Mesenchymal stem cell of the bone marrow (primary cell): ENCODE measurements around a stretch of chr13.

DNA sequence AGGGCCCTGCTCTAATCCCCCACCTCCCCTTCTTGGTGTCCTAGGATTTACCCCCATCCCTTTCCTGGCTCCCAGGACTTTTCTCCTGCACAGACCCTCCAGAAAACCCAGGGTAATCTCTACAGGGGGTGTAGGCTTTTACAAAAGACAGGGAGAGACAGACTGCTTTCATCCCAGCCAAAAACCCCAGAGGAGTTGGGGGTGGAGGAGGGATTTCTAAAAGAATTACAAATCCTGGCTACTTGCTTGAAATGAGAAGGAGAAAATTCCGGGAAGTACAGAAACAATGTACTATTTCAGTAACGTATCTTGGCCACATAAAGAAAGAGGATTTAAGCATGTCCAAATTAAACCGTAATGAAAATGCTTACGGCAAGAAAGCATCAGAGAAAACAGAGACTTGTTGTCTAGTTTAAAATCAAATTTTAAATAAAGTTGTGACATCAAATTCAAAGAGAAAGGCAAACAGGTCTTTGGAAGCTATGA is 133.4 kb downstream of the TNFSF13B start:
- CAGE, long polyA plus RNA, result no peak

DNA sequence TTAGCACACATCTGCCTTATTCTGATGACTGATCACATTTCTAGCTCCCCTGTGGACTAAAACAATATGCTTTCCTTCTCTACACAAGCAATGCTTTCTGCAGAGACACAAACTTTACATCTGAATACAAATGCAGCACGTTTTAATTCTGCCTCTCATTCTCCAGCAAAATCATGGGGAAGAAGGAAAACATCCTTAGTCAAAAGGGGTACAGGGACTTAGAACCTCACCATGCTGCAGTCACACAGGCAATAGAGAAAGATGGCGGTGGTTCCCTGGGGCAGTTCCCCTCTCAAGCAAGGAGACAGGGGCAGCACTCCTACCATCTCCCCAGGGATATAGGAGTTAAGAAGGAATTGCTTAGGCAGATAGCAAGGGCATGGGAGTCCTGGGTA is 514.9 kb downstream of the IRS2 start:
- CAGE, long polyA plus RNA, result no peak

DNA sequence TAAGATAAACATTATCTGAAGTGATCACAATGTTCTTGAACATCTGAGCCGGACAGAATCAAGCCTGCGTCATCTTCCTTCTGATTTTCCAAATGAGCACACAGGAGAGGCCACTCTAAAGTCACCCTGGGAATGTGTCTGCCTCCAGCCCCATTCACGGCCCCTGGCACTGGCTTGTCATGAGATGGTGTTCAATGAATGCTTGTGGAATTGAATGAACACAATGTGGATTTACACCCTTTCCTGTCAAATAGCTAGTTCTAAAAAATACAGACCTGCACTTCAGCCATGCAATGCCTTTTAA is 511.9 kb downstream of the IRS2 start:
- CAGE, long polyA plus RNA, result no peak

- CAGE, long polyA plus RNA, result no peak
Observed at GRCh38 chr13:109651748-109652521, 134.4 kb downstream of the IRS2 start.

DNA sequence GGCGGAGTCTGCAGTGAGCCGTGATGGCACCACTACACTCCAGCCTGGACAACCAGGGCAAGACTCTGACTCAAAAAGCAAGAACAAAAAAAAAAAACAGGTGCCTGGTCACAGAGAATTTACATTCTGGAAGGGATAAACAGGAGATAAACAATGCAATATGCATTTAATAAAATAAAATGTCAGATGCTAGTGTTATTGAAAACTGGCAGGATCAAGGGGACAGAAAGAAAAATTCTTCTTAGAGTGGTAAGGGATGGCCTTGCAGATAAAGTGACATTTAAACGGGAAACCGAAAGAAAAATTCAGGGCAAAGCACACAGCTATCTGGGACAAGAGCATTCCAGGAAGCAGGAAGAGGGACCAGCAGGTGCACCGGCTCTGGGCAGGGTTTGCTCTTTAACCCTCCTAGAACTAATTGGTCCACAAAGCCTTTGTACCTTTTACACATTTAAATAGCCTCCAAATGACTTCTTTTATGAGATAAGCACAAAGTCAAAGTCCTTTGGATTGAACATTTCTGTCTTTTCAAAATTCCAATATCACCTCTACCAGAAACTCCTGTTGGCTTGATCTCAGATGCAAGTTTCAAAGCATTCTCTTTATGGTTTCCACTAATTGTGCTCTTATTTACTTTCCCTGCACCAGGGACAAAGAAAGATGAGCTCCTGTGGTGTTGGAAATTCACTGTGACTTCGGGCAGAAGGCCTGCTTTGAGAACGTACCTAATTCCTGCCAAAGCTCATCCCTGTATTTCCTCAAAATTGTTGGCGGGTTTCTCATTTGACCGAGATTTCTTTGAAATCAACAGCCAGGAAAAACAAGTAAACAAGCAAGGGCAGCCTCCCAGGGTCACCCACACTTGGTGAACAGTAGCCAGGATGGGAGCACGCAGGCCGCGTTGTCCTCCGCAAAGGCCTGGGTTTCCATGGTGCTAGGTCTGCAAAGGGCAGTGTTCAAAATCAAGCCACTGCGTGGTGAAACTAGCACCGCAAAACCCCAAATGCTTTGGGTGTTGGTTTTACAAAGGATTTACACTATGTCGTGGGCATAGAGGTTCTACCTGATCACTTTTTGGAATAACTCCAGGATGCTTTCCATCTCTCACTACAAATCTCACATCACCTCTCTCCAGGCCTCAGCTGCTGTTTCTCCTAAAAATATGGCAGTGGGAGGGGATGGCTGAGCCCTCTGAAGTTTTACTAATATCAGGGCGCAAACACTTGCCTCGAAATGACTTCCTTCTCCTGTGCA is 98.6 kb downstream of the IRS2 start:
- CAGE, long polyA plus RNA, result no peak

DNA sequence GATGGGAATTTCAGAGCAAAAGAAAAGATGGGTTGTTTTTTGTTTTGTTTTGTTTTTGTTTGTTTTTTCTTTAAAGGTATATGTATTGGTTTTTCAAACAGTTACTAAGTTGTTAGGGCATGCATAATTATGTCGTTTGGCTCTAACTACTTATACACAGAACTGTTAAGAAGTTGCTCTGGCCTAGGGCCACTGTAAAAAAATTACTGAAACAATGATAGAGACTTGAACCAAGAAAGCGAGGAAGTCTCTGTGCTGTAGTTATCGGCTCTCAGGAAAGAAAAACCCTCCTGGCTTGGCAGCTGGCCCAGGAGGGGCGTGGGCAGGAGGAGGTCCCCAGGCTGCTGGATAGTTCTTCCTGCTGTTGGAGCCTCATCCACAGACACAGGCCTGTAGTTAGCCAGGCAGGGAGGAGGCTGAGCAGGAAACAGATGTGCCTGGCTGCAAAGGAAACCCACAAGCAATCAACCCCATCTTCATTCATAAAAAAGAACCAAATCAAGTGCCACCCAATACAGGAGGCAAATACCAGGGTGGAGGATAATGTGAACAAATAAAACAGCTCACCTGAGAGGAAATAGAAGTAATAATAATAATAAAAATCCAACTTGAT is 86.3 kb downstream of the IRS2 start:
- CAGE, long polyA plus RNA, result no peak

DNA sequence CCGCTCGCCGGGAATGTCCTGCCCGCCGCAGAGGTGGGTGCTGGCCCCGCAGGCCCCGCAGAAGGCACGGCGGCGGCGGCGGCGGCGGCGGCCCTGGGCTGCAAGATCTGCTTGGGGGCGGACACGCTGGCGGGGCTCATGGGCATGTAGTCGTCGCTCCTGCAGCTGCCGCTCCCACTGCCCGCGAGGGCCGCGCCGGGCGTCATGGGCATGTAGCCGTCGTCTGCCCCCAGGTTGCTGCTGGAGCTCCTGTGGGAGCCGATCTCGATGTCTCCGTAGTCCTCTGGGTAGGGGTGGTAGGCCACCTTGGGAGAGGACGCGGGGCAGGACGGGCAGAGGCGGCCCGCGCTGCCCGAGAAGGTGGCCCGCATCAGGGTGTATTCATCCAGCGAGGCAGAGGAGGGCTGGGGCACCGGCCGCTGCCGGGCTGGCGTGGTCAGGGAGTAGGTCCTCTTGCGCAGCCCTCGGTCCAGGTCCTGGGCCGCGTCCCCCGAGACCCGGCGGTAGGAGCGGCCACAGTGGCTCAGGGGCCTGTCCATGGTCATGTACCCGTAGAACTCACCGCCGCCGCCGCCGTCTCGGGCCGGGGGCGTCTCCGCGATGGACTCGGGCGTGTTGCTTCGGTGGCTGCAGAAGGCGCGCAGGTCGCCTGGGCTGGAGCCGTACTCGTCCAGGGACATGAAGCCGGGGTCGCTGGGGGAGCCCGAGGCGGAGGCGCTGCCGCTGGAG is 2.3 kb downstream of the IRS2 start:
- CAGE, long polyA plus RNA, result no peak

- CAGE, long polyA plus RNA, result no peak
Observed at GRCh38 chr13:109788919-109789239, 2.5 kb upstream of the IRS2 start.

DNA sequence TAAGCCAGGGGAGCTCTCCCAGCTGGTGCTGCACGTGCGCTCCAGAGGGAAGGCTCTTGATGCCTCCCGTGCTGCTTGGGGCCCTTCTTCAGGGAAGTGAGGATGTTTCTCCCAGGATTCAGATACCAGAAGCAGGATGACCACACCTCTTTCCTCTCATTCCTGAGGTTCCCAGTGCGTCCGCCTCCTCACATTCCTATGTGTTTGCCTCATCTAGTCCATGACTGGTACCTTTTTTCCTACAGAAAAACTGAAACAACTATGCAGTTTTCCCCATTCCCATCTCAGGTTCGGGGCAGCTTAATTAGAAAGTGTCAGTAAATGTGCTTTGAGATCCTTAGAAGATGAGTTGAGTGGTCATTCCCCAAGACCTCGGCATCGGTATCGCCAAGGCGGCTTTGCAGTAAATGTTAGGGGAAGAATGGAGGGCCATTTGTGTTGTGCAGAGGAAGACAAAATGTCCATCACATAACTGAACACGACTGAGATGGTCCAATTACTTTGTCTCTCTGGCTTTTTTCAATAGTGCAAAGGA is 231.1 kb upstream of the IRS2 start:
- CAGE, long polyA plus RNA, result no peak

GRCh38 chr13:110023573-110024119 is 237.3 kb upstream of the IRS2 start:
- CAGE, long polyA plus RNA, result no peak

DNA sequence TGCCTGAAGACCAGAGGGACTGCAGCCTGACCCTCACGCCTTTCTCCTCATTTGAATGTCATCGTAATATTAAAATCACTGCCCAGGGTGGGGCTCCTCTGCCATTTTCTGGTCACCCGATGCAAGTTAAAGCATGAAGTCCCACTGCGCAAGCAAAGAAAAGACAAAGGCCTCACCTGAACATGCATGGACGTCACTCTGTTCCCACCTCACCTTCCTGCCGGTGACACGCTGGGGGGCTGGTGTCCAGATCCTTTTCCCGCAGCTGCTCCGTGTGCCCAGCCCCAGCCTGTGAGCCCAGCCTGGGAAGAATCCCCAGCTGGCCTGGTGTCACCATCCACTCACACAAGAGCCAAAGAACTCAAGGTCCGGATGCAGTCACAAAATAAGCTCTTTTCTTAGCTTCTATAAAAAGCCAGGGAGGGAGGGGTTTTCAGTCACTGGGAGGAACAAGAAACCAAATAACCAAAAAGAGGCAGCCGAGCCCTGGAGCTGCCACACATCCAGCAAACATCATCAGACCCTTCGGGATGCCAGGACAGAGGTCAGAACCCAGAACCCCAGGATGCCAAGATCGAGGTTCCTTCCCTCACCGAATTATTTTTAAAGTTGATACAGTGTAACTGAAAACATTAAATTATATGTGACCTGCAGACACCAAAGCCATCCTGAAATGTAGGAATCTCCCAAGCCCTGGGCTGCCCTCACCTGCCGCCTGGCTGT is 249.8 kb downstream of the COL4A1 start:
- CAGE, long polyA plus RNA, result no peak

DNA sequence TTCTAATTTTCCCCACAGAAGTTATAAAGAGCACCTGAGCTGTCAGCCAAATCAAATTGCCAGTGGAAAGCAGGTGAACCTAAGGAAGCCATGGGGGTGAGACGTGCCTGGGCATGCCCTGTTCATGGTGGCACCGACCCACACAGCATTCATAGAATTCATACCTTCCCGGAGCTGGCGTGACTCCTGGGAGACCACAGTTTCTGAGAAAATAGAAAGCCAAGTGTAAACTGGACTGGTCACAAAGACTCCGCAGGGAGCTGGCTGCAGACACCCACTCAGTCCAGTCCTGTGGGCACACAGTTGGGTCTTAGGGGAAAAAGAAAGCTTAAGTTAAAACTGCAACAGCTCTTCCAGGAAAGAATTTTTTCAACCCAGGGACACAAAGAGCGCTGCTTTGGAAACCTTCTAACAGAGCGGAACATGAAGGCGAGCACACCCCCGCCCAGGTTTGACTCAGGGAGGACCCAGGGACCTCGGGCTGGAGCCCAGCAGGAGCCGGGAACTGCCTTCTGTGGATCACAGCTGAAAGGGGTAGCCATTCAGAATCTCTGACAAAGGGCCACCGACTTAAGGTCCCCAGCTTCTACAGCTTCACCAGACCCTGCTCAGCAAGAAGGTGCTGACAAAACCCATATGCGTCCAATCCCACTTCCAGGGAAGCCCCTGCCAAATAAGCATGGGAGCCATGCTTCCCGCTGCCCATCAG is 183.8 kb downstream of the COL4A1 start:
- CAGE, long polyA plus RNA, result no peak

- CAGE, long polyA plus RNA, result no peak
Observed at GRCh38 chr13:110129593-110130005, 177.4 kb downstream of the COL4A1 start.

GRCh38 chr13:110138535-110138967 is 168.4 kb downstream of the COL4A1 start:
- CAGE, long polyA plus RNA, result no peak

DNA sequence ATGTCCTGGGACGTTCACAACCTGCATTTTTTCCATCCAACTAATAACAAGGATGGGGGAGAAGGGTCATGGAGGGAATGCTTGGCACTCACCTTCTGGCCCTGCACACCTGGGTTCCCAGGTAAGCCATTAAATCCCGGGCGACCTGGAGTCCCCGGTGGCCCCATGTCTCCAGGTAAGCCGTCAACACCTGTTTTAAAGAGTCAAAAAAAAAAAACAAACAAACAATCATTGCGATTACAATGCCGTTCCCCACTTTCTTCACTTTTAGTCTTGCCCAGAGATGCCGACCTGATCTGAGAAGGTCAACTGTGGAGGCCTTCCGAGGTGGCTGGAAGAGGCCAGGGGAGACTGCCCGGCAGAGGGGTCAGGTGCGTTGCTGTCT is 125.8 kb downstream of the COL4A1 start:
- CAGE, long polyA plus RNA, result no peak

GRCh38 chr13:110226213-110226637 is 80.7 kb downstream of the COL4A1 start:
- CAGE, long polyA plus RNA, result no peak

DNA sequence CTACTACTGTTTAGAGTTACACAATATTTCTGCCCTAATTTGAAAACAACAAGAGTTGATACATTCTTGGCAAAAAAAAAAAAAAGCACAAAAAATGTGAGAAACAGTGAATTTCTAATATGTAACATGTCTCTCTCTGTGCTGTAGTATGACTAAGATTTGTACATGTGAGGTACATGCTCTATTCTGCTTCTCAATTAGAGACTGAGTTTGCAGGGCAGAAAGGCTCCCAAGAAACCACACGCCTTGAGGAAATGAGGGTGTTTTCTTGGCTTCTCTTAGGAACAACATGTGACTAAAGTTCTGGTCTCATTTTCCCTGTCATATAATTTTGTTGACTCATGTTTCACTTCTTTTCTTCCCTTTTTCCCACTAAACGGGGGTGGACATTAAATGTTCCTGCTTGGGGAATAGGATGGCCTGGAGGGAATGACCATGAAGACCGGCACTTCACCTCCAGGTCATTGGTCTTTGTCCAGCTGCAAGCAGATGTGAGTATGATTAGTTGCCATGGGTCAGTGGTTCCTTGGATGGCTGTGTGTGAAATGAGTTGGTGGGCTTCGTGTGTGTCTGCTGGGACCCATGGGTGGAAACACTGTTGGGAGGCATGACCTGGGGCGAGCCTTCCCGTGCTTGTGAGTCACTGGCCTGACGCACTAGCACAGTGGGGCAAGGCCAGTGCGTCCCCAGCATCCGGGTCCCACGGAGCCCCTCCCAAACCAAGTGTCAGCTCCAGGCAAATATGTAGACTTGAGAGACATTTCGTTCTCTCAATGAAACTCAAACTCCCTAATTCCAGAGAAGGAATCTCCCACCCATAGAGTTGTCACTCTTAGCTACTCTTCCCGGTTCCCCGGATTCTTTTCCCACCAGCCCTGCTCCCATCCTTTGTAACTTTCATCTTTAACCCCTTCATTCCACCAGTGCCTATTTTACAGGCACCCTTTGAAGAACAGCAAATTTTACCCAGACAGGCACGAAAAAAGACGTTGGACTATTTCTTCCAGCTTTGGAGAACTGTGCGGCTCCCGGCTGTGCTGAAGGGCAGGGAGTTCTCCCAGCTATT is 56.5 kb downstream of the COL4A1 start:
- CAGE, long polyA plus RNA, result no peak

GRCh38 chr13:110262365-110262958 is 44.5 kb downstream of the COL4A1 start:
- CAGE, long polyA plus RNA, result no peak

- CAGE, long polyA plus RNA, result no peak
Observed at GRCh38 chr13:110264436-110265172, 42.4 kb downstream of the COL4A1 start.

DNA sequence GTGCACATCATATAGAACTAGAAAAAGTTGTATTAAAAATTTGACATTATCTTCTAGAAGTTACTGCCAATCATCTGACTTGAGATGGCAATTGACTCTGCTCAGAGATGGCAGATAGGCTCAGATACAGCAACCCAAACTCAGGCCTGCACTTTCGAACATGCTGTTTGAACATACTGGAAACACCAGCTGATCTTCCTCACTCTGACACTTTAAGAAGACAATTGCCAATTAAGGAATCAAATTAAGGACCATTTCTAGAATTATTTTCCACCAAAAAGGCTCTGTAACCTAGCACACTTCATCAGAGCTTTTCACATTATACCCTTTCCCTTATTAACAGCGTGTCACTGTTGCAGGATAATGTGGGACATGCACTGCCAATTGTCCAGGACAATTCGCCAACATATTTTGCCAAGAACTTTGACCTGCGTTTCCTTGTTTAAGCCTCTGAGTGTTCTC is 13.5 kb downstream of the COL4A1 start:
- CAGE, long polyA plus RNA, result no peak